ENCODE results near the genes SEPTIN11 and ANXA3.

- PRO-cap: no peak
- CAGE, long polyA plus RNA: no peak
Observed at GRCh38 chr4:76702559-76703373, 195.2 kb downstream of the SOWAHB start.

GRCh38 chr4:76809828-76810291, 88.1 kb downstream of the SOWAHB start:
- PRO-cap: no peak
- CAGE, long polyA plus RNA: no peak

DNA sequence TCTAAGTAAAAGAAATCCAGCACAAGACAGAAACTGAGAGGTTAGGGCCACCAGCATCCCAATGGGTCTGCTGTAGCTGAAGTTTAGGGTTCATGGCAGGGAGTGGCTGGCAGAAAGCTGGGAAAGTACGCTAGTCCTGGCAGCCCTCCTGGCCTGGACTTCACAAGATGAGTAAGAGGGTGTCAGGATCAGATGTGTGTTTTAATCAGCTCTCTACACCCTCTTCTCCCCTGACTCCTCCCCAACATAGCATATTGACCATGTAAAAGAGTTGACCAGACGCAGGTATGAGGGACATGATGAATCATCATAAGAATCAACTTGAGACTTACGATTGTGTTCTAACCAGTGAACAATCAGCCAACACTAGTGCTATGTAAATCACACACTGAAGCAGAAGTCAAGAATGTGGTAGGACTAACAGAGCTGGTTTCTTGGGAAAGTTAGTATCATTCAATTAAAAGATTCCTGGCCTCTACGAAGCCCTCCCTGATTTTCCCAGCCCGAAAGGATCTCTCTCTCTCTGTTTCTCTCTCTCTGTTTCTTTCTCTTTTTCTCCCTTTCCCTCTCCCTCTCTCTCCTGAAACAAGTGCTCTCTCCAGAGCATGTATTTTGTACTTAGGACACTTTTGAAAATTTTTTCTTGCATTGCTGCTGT, 5.3 kb downstream of the SOWAHB start:
- PRO-cap: no peak
- CAGE, long polyA plus RNA: no peak

- PRO-cap: bidirectional peak, plus-strand start at chr4:76949752, minus-strand start at chr4:76949565
- CAGE, long polyA plus RNA: no peak
Observed at GRCh38 chr4:76949338-76950135, at the start of gene SEPTIN11. TSS of gene SEPTIN11 (plus strand) at chr4:76949752.

GRCh38 chr4:76994007-76994666, 44.6 kb downstream of the SEPTIN11 start:
- PRO-cap: no peak
- CAGE, long polyA plus RNA: no peak

GRCh38 chr4:77047346-77048356, 28.1 kb downstream of the CCNI start:
- PRO-cap: no peak
- CAGE, long polyA plus RNA: no peak

- PRO-cap: bidirectional peak, plus-strand start at chr4:77075571, minus-strand start at chr4:77075372
- CAGE, long polyA plus RNA: no peak
Observed at GRCh38 chr4:77075121-77075868, 494 bp downstream of the CCNI start.

DNA sequence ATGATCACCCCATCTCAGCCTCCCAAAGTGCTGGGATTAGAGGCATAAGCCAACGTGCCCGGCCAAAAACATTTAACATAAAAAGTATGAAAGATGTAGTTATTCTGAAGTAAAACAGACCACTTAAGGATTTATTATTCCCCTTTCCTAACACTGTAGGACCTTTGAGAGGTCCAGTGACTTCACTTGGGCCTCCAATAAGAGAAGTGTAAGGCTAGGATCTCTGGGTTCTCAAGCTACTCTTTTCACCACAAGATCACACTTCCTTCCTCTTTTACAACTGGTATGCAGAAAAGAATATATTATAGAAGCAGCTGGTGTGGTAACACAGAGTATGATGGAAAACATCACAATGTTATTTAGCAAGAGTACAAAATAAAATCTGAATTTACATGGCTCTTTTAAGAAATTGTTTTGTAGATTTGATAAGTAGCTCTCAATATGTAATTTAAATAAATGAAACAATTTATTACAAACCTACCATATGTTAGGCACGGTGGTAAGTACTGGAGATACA, 30.1 kb upstream of the CCNG2 start:
- PRO-cap: no peak
- CAGE, long polyA plus RNA: no peak

DNA sequence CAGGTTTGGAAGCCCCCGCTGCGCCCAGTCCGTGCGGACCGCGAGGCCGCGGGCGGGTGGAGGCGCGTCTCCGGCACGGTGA, 263 bp downstream of the CCNG2 start:
- PRO-cap: no peak
- CAGE, long polyA plus RNA: no peak

GRCh38 chr4:77619506-77619805, 13.8 kb downstream of the CXCL13 start:
- PRO-cap: no peak
- CAGE, long polyA plus RNA: no peak

- PRO-cap: no peak
- CAGE, long polyA plus RNA: no peak
Observed at GRCh38 chr4:77708240-77708654, 102.6 kb downstream of the CXCL13 start.

DNA sequence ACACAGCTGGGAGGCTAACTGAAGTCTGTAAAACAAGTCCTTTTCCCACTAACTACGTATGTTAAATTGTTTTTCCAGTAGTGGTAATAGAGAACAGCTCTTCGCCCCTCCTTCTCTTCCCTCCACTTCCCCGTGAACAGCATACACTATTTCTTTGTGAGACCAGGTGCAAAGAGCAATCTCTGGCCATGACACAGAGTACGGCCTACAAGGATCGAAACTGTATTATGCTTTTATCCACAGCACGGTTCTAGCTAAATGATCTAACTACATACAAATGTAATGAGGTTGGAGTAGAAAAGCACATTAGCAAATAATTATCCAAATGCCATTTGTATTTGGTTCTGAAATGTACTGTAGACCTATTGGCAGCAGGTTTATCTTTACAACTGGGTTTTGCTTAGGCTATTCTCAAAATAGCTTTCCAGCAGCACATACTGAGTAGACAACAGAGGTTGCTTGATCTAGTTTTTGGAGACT, 1.5 kb downstream of the CNOT6L start:
- PRO-cap: no peak
- CAGE, long polyA plus RNA: no peak

DNA sequence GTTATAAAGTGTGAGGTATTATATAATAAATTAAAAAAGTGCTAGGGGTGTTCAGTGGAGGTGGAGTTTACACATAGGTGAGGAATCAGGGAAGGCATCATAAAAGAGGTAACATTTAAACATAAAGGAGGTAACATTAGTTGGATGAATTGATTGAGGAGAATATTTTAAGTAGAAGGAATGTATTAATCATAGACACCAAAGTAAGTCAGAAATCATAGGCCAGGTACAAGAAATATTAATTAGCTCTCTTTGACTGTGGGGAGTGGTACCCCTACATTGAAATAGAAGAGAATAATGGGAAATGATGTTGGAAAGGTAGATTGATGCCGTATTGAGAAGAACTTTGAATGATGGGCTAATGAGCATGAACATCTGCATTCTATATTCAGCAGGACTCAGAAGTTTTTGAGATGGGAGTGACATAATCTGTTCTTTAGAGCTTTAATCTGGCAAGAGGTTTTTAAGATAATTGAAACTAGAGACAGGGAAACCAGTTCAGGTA, 32.2 kb downstream of the MRPL1 start:
- PRO-cap: no peak
- CAGE, long polyA plus RNA: no peak

- PRO-cap: no peak
- CAGE, long polyA plus RNA: no peak
Observed at GRCh38 chr4:78133101-78133755, 76.1 kb downstream of the FRAS1 start.

DNA sequence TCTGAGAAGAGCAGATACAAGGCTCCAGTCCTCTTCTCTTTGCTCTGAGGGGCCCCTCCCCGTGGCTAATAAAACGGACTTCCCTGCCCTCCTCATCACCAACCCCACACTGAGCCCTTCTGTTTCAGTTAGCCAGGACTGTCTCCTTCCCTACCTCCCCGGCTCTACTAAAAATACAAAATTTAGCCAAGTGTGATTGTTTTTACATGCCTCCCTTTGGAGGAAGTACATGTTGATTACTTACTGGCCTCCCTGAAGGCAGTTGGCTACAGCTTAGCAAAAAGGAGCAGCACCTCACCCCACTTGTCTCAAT, 96.5 kb upstream of the ANXA3 start:
- PRO-cap: no peak
- CAGE, long polyA plus RNA: no peak

DNA sequence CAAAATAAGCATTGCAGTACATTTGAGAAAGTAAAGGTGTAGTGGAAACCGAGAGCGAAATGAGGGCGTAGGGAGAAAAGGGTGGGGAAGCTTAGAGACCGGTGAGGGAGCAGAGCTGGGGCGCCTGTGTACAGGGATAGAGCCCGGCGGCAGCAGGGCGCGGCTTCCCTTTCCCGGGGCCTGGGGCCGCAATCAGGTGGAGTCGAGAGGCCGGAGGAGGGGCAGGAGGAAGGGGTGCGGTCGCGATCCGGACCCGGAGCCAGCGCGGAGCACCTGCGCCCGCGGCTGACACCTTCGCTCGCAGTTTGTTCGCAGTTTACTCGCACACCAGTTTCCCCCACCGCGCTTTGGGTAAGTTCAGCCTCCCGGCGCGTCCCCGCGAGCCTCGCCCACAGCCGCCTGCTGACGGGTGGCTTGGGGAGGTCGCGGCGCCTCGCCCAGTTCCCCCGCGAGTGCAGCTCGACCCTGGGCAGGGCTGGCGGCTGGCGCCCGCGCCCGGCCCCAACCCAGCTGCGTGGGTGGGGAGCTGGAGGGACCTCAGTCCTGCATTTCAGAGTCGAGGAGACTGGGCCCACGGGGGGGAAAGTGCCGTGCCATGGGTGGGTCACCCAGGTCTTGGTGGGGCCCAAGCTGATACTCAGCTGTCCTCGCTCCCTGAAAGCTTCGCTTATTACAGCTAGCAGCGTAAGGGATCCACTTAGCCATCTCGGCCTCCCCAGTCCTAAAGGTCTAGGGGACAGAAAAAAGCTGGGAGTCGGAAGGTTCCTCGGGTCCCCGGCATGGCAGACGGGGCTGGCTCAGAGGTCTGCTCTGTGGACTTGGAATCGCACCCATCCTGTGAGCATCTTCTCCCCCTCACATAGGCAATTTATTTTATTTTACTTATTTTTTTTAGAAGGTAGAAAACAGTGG, at the start of gene ANXA3:
TSS of gene ANXA3 (plus strand) at position 262 of the 912 bp plus-strand sequence.
- PRO-cap: no peak
- CAGE, long polyA plus RNA: no peak

- PRO-cap: no peak
- CAGE, long polyA plus RNA: no peak
Observed at GRCh38 chr4:78645695-78646793, 94.5 kb downstream of the ANXA3 start.

DNA sequence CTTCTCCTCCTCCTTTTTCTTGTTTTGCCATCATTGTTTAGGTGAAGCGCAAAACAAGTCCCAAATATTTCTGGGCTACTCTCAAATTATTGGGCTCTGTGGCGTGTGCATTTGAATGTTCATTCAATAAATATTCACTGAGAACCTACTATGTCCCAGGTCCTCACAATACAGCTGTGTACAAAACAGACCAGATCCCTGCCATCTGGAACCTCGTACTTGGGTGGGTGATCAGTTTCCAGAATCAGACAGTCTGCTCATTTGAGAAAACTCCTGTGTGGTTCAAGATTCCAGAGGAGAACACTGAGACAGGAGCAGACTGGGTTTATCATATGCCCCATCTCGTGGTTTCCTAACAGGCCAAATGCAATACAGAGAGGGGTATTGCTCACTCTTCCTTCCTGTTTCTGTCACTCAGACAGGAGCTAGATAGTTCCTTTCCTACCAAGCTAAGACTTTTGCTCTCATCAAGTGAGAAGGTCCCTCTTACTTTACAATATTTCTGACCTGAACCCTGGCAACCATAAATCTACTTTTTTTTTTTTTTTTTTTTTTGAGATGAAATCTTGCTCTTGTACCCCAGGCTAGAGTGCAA, 106.4 kb downstream of the ANXA3 start:
- PRO-cap: no peak
- CAGE, long polyA plus RNA: no peak

GRCh38 chr4:78691835-78692443, 84.2 kb upstream of the BMP2K start:
- PRO-cap: no peak
- CAGE, long polyA plus RNA: no peak

DNA sequence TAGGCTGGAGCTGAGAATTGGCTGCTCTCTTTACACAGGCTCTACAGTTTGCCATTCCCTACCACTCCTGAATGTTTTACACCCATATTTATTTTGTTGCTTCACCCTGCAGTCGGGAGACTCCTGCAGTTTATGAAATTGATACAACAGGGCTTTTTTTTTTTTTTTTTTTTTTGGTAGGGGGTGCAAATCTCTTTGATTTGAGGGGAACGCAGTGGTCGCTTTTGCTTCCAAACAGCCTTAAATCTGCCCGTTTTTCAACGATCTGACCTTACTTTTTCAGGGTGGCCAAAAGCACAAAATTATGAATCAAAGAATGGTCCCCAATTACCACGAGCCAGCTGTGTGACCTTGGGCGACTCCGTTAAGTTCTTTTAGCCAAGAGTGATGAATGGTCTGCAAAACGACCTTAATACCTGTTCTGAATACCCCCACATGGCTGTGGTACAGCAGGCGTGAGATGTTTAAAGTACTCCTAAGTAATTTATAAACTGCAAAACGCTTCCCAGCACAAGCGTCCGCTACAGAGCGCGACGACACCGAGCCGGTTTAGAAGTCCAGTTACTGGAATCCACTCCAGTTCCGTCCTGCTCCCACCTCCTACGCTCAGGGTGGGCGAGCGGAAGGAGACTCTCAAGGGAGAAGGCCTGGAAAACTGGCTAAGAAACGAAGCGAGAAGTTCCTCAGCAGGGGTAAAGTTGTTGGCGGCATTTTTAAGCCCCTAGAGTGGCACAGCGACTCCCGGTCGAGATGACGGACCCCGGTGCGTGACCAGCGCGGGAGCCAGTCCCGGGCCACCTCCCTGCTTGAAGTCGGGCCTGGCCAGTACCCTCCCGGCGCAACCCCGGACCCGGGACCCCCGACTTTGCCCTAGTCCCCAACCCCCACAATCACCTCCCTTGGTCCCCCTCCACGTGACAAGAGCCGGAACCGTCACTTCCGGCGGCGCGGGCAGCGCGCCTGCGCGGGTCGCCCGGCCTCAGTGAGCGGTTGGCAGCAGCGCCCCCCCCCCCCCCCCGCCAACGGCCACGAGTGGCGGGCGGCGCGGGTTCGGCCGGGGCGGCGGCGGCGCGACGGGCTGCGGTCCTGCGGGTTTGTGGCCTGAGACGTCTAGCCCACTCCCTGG, 748 bp upstream of the BMP2K start:
- PRO-cap: bidirectional peak, plus-strand start at position 1,022 of the sequence, minus-strand start at position 892 of the sequence
- CAGE, long polyA plus RNA: no peak

Measured in B cell (primary cell).